Cerebellum (tissue), 5 donors: ENCODE measurements around a stretch of chr21.

DNA sequence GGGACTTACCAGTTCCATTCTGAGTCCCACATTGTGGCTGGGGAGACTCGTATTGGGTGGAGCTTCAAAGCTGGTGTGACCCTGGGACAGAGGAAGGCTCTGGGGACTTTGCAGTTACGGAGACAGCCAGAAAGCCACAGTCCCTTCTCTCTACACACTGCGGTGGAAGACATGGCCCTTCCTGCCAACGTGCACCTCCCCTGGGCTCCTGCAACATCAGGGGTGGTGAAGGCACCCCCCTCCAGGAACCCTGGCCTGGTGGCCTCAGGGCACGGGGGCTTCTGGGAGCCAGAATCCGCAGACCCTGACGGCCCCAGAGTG, 113.0 kb downstream of the SIK1 start:
- PRO-cap, 3 experiments = no peak in any of the 3 experiments
- RAMPAGE, long total RNA = no peak

- PRO-cap, 3 experiments = no peak in any of the 3 experiments
- RAMPAGE, long total RNA = no peak
Measured at GRCh38 chr21:43345784-43346436, 81.0 kb downstream of the SIK1 start.

DNA sequence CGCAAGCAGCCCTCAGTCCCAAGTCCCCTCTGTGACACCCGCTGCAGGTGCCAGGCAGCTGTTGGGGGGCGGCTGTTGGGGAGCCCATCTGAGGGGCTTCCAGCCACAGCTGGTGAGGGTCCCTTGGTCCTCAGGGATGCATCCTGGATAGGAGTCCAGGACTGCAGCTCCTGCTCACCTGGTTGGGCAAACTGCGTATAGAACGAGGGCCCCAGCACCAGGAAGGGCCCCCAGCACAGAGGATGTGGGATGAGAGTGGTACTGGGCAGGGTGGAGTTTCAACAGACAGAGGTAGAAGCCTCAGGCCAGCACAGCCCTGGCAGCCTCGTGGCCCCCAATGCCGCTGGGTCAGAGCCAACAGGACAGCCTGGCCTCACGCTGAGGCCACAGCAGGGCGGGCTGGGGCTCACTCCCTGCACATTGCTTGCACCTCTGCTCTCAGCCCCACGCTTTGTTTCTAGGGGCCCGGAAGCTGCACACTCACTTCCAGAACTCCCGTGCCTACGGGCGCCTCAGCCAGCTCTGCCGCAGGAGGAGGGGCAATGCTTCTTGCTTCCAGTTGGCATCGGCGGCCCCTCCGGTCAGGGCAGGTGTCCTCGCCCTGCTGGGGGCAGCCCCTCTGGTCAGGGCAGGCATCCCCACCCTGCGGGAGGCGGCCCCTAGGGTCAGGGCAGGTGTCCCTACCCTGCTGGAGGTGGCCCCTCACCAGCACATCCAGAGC, 73.0 kb downstream of the SIK1 start:
- PRO-cap, 3 experiments = no peak in any of the 3 experiments
- RAMPAGE, long total RNA = no peak

GRCh38 chr21:43439309-43439653, 12.3 kb upstream of the SIK1 start:
- PRO-cap, 3 experiments = no peak in any of the 3 experiments
- RAMPAGE, long total RNA = no peak

DNA sequence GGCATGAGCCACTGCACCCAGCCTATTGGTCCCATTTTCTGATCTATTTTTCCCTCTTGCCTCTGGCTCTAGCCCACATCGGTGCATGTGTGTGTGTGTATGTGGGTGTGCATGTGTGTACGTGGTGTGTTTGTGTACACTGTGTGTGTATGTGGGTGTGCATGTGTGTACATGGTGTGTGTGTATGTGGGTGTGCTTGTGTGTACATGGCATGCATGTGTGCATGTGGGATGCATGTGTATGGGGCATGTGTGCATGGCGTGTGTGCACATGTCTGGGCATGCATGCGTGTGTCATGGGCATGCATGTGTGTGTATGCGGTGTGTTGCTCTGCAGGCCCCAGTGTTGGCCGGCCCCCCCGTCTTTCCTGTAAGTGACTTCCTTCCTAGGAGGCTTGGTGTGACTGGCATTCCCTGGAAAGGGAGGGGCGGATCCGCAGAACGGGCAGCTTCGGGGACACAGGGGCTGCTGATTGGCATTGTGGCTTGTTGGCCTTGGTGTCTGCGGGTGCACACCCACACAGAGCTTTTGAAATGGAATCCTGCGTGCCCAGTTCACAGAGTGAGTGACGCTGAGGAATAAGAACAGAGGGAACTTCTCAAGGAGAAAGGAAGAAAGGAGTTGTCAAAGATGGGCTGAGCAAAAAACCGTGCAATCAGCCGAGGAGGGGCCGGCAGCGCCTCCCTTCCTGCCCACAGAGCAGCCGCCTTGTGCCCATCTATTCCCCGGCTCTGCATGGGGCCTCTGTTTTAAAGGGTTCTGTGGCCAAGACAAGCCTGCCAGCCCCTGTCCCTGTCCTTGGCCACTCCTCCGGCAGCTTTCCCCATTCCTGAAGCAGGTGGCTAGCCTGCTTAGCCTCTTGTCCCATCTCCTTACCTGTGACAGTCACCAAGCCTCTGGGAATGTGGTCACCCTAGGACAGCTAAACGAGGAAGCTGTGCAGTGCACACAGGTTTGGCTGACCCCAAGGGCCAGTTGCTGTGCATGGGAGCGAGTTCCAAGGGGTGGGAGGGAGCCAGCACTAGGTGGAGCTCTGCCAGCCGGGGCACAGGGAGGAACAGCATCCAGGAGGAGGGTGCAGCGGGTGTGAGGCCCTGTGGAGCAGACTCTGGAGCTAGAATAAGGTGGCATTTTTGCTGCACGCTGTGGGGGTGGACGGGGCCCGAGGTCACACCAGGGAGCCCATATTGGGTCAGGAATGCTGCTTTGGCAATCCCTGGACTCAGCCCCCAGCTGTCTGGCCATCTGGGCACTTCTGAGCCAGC, 8.2 kb downstream of the PDXK start:
- PRO-cap, 3 experiments = no peak in any of the 3 experiments
- RAMPAGE, long total RNA = no peak

DNA sequence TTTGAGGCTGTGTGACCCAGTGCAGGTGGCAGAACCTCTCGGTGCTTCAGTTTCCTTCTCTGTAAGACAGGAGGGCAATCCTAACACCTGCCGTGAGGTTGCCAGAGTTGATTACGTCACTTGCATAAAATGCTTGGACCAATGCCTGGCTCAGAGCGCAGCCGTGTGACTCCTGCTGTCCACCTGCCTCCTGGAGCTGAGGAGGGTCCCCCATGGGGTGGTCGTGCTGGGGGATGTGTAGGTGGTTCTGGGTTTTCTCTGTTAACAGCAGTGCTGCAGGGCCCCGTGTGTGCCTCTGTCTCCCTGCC, 15.4 kb downstream of the PDXK start:
- PRO-cap, 3 experiments = no peak in any of the 3 experiments
- RAMPAGE, long total RNA = no peak

GRCh38 chr21:43741230-43741835, 22.4 kb downstream of the PDXK start:
- PRO-cap, 3 experiments = no peak in any of the 3 experiments
- RAMPAGE, long total RNA = no peak

- PRO-cap, 3 experiments = no peak in any of the 3 experiments
- RAMPAGE, long total RNA = no peak
Measured at GRCh38 chr21:43757495-43758080, 18.5 kb downstream of the CSTB start.

DNA sequence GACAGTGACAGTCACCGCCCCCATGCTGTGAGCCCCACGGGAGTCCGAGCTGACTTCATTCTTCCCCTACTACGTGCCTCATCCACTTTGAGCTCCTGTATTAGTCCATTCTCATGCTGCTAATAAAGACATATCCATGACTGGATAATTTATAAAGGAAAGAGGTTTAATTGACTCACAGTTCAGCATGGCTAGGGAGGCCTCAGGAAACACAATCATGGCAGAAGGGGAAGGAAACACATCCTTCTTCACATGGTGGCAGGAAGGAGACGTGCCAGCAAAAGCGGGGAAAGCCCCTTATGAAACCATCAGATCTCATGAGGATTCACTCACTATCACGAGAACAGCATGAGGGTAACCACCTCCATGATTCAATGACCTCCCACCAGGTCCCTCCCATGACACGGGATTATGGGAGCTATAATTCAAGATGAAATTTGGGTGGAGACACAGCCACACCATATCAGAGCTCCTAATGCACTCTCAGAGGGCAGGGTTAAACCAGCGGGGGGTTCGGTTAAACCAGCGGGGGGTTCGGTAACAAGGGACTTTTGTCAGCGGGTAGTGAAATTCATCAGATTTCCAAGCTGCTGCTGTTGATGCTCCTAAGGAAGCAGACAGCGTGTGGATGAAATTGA, 4.5 kb downstream of the CSTB start:
- PRO-cap, 3 experiments = no peak in any of the 3 experiments
- RAMPAGE, long total RNA = no peak

DNA sequence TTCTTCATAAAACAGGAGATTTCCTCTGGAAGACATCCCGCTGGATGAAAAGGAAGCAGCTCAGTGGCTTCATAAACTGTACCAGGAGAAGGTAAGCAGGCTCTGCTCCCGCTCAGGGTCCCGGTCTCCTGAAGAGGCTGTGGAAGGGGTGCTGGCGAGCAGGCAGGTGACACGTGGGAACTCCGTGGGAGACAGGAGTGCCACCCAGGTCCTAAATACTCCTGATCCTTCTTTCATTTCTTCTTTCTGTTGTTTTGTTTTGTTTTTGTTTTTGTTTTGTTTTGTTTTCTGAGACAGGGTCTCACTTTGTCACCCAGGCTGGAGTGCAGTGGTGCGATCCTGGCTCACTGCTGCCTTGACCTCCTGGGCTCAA, 34.1 kb upstream of the TRAPPC10 start:
- PRO-cap, 3 experiments = no peak in any of the 3 experiments
- RAMPAGE, long total RNA = no peak

DNA sequence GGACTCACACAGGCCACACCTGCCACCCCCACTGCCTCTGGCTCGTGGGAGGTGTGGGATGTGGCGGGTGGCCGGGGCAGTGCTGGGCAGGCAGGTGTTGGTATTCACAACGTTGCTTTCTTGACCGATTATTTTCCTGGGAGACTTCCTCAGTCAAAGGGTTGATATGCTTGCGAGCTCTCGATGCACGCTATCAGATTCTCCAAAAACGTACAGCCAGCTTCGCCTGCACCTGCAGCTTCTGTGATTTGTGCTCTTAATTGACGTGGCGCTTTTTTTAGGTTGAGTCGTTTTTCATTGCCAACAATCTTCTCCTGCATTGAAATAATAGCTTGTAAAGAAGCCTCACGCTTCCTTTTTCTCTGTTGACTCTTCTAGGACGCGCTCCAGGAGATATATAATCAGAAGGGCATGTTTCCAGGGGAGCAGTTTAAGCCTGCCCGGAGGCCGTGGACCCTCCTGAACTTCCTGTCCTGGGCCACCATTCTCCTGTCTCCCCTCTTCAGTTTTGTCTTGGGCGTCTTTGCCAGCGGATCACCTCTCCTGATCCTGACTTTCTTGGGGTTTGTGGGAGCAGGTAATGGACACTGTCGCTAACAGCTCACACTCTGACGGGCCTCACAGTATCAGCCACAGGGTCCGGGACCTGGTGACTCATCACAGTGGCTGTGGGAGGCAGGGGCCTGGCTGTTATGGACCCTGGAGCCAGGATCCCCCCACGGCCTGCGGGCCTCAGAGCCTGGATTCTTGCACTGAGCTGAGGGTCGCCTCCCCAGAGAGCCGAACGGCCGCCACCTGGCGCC, 31.3 kb upstream of the TRAPPC10 start:
- PRO-cap, 3 experiments = no peak in any of the 3 experiments
- RAMPAGE, long total RNA = no peak

GRCh38 chr21:44051316-44051932, 39.3 kb downstream of the TRAPPC10 start:
- PRO-cap, 3 experiments = no peak in any of the 3 experiments
- RAMPAGE, long total RNA = no peak

- PRO-cap, 3 experiments = no peak in any of the 3 experiments
- RAMPAGE, long total RNA = no peak
Measured at GRCh38 chr21:44085302-44086503, 21.5 kb upstream of the PWP2 start.

DNA sequence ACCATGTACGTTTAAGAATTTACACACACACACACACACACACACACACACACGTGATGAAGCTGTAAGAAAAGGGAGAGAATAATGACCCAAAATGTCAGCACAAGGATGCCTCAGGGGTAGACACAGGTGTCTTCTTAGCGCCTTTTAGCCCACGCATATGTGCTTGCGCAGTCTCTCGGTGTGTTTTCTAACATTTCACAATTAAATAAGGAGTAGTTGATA, 764 bp upstream of the PFKL start:
- PRO-cap, 3 experiments = no peak in any of the 3 experiments
- RAMPAGE, long total RNA = no peak

- PRO-cap, 3 experiments = no peak in any of the 3 experiments
- RAMPAGE, long total RNA = no peak
Measured at GRCh38 chr21:44305480-44306093, 5.7 kb downstream of the PFKL start.

- PRO-cap, 3 experiments = no peak in any of the 3 experiments
- RAMPAGE, long total RNA = no peak
Measured at GRCh38 chr21:44310768-44311478, 11.1 kb downstream of the PFKL start.

- PRO-cap, 3 experiments = no peak in any of the 3 experiments
- RAMPAGE, long total RNA = no peak
Measured at GRCh38 chr21:44322560-44323282, 16.5 kb downstream of the CFAP410 start.

GRCh38 chr21:44360014-44360500, 6.6 kb downstream of the TRPM2 start:
- PRO-cap, 3 experiments = no peak in any of the 3 experiments
- RAMPAGE, long total RNA = no peak

GRCh38 chr21:44369846-44370985, 16.8 kb downstream of the TRPM2 start:
- PRO-cap, 3 experiments = no peak in any of the 3 experiments
- RAMPAGE, long total RNA = no peak

DNA sequence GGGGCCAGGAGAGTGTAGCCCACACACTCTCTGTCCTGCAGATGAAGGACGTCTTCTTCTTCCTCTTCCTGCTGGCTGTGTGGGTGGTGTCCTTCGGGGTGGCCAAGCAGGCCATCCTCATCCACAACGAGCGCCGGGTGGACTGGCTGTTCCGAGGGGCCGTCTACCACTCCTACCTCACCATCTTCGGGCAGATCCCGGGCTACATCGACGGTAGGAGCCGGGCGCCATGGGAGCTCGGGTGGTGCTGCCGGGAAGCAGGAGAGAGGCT, 48.8 kb upstream of the LRRC3 start:
- PRO-cap, 3 experiments = no peak in any of the 3 experiments
- RAMPAGE, long total RNA = no peak